Daoy (cell line): ENCODE measurements around a stretch of chr2.

DNA sequence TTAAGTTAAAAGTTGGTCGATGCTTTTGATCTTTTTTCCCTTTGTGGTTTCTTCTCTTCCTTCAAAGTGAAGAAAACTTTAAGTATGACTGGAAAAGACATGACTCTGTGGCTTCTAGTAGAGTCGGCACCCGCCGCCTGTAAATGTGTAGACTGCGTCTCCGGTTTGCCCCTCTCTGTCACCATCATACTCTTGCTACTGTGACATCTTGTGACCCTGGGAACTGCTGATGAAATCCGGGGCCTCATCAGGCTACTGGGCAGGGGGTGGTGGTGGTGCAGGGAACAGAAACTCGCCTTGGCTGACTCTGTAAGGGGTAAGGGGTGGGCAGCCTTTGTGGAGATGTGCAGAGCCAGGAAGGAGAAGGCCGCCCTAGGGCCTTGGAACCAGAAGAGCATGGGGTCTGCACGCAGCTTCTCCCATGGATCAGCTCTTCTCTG lies 21.2 kb downstream of the INPP5D start:
- RAMPAGE, long total RNA: no peak

DNA sequence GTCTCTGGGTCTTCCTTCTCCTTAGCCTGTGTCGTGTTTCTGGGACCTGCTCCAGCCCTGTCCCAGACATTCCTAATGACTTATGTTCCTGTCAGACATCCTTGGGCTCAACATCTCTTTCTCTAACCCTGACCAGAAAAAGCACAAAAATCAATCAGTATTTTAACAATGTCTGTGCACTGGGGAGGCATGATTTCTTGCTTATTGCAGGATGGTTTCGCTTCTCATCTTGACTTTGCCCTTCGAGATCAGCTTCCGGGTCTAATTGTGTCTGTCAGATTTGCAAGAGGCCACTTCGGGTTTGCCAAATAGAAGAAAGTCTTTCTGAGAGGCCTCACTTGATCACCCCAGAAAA lies 26.7 kb downstream of the INPP5D start:
- RAMPAGE, long total RNA: no peak

DNA sequence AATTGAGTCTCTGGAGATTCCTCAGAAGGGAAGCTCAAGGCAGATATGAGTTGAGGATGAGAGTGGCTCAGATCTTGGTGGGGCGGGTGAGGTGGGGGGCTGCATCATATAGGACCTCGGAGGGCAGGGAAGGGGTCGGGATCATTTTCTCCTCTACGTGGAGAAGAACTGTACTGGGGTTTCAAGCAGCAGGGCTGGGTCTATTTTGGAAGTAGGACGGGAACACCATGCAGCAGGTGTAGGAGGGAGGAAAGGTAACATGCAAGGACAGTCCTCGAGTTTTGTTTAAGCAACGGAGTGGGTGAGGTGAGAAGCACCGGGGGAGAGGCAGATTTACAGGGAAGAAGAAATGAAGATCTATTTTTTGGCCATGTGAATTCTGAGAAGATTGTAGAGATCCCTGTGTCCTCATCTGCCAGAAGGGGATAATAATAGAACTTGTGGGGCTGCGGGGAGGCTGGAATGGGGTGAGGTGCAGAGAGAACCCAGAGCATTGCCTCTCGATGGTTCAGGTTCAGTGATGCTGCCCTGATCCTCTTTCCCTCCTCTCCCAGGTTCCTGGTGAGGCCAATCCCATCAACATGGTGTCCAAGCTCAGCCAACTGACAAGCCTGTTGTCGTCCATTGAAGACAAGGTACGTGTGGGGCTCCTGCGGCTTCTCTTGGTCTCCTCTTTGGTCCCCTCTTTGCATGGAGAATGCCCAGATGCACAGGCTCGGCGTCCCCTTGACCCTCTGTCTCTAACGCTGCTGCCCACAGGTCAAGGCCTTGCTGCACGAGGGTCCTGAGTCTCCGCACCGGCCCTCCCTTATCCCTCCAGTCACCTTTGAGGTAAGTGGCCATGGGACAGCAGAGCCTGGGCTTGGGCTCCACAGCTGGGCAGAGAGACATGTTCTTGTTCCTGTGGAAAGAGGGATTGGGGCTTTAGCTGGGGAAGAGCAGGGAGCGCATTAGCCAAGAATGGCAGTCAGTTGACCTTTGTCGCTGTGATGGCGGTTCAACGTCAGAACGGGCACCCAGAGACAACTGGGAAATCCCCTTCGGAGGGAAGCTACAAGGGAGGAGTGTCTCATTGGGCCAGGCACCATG lies 85.8 kb downstream of the INPP5D start:
- RAMPAGE, long total RNA: no peak

GRCh38 chr2:233353192-233353986 lies 905 bp upstream of the DGKD start:
- RAMPAGE, long total RNA: no peak

DNA sequence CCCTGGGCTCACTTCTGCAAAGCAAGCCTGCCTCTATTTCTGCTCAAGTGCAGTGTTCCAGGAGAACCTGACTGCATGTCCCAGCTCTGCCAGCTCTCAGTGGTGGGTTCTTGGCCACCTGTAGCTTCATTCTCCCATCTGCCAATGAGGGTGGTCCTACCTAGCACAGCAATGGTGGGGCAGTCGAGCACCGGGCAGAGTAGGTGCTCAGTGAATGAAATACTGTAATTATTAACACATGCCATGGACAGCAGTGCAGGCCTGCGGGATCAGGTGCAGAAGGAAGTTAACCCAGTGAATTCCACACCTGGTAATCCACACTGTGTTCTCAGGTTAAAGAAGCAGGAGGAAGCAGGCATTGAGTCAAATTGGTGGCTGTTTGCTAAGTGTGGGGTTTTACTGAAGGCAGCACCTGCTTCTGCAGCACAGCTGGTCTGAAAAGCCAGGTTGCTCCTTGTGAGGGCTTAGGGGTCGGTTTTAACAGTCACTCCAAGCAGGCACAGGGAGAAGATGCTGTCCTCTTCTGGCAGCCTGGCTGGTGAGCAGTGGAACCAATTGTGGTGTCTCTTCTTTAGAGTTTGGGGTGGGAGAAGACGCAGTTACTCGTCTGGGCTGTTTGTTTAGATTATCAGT lies 54.3 kb downstream of the DGKD start:
- RAMPAGE, long total RNA: no peak

GRCh38 chr2:233419903-233420239 lies 65.6 kb downstream of the DGKD start:
- RAMPAGE, long total RNA: no peak

DNA sequence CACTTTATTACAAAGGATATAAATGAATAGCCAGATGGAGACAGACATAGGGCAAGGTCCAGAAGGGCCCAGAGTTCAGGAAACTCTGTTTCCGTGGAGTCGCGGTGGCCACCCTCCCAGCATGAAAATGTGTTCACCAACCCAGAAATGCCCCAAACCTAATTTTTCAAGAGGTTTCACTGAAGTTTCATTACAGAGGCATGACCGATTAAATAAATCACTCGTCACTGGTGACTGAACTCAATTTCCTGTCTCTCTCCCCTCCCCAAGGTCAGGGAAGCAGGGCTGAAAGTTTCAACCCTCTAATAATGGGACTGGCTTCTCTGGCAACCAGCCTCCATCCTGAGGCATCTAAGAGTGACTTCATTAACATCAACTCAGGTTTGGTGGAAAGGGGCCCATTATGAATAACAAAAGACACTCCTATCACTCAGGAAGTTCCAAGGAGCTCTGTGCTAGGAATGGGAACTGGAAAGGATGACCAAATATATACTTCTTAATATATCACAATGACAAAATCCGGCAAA lies 22.3 kb downstream of the USP40 start:
- RAMPAGE, long total RNA: no peak

- RAMPAGE, long total RNA: no peak
Observed at GRCh38 chr2:233832882-233833520, 21.3 kb downstream of the HJURP start.

DNA sequence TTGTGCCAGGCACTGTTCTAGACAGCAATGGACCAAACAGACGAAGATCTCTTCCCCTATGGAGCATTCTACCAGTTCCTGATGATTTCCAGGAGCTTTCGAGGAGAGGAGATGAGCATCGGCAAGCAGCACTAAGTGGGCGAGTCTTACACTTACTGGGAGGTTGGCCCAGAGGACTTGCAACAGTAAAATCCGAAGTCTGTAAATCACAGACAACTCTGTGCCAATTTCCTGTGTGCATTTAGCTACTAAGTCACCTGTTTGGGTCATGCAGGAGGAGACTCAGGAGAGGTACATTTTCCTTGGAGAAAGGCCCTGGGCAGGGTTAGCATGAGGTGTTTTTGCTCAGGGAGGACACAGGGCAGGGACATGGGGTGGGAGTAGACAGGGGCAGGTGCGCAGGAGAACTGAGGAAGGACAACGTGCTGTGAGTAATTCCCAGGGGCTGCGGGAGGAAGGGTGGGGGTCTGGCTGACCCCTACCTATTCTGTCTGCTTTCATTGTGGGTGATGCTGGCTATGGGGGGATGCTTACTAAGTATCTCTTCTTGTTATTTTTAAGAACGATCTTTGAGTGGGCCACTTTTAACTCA lies 59.0 kb downstream of the TRPM8 start:
- RAMPAGE, long total RNA: no peak

- RAMPAGE, long total RNA: no peak
Observed at GRCh38 chr2:234025335-234025944, 25.1 kb upstream of the SPP2 start.

DNA sequence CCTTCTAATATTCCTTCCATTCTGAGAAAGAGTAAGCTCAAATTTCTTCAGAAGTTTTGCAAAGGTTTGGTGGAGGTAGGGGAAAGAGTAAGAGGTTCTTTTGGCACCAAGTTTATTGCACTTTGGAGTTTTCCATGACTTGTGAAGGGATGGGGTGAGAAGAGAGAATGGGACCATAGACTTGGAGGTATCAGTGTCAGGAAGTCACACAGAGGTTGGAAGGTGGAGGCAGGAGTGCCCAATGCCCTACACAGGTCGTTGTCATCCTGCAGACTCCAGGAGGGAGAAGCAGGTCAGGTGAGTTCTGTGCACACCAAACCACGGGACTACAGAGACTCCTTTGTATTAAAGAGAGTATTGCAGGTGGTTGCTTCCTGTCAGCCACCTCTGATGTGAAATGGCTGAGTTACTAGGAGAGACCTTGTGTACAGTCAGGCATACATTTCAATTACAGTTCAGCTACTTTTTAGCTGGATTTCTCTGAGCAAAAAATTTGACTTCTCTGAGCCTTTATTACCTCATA lies 51.5 kb downstream of the SPP2 start:
- RAMPAGE, long total RNA: no peak

GRCh38 chr2:234164379-234165199 lies 114.1 kb downstream of the SPP2 start:
- RAMPAGE, long total RNA: no peak

GRCh38 chr2:234444162-234444579 lies 52.7 kb downstream of the ARL4C start:
- RAMPAGE, long total RNA: no peak

DNA sequence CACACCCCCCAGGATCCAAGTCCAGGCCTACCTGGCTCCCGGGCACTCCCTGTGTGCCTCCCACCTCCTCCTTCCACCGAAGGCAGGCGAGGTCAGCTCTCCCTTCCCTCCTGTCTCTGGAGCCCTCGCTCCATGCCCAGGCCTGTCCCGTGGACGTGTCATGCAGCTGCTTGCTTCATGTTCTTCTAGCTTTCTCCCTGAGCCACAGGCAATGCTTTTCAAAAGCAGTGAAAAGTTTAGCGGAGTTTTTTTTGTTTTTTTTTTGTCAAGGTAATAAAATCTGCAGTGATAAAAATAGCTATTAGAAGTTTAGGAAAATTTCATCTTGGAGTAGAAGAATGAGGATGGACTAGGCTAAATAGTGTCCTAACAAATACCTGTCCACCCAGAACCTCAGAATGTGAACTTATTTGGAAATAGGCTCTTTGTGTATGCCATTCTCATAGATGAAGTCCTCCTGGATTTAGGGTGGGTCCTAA lies 50.0 kb downstream of the ARL4C start:
- RAMPAGE, long total RNA: no peak

DNA sequence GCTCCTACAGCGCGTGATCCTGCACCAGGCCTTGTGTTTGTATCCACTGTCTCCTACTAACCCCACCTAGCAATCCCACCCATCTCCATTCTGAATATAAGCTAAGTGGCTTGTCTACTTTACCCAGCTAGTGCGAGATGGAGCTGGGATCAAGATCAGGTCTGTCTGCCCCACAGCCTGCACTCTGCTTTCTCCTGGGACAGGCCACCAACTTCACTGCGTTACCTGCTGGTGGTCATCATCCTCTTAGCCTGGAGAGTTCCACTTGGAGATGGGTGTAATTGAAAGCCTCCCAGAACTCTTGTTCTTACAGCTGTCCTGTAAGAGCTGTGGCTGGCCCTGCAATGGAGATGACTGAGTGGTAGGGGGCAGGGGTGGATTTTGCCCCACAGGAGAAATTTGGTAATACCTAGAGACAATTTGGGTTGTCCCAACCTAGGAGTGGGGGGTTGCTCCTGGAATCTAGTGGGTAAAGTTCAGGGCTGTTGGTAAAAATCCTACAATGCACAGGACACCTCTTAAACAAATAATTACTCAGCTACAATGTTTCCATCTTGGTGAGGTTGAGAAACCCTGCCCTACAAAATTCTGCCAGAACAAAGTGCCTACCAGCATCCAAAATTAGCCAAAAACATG lies 181.2 kb upstream of the SH3BP4 start:
- RAMPAGE, long total RNA: no peak

GRCh38 chr2:234994125-234995112 lies 42.6 kb downstream of the SH3BP4 start:
- RAMPAGE, long total RNA: no peak

- RAMPAGE, long total RNA: no peak
Observed at GRCh38 chr2:234999639-235000439, 48.0 kb downstream of the SH3BP4 start.

DNA sequence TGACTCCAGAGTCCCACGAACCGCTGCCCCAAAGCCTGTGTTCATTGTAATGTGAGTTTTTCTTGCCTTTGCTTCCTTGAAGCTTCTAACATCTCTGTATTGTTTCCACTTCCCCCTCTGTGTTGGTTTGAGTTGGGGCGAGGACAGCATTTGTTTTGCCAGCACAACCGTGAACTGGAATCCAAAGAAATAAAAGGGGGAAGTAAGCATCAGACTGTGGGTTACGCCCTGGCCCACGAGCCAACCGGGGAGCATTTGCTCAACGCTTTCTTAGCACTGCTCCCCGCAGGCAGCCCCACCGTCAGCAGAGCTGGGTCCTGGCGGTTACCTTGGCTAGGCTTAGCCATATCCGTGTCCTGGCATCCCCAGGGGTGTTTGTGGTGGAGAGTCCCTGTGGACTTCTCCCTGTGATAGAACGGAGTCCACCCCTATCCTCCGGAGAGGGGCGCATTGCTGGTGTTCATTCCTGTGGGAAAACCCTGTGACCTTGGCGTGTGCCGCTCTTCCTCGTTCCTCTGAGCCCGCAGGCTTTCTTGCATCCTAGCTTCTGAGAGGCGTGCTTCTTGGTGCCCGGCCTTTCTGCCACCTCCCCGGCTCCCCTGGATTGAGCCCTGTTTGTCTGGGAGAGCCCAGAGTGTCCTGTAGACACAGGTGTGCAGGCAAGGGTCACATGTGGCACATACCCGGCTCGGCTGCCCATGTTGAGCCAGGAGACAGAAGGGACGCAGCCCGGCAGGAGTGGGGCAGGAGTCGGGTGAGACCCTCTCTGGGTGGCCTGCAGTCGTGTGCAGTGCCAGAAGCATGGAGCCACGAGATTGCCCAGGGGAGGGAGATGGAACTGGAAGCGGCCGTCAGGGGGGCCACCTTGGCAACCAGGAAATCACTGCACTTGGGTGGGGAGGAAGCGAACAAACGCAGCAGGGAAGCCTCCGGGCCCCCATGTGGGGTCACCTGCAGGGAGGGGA lies 92.5 kb downstream of the SH3BP4 start:
- RAMPAGE, long total RNA: no peak

DNA sequence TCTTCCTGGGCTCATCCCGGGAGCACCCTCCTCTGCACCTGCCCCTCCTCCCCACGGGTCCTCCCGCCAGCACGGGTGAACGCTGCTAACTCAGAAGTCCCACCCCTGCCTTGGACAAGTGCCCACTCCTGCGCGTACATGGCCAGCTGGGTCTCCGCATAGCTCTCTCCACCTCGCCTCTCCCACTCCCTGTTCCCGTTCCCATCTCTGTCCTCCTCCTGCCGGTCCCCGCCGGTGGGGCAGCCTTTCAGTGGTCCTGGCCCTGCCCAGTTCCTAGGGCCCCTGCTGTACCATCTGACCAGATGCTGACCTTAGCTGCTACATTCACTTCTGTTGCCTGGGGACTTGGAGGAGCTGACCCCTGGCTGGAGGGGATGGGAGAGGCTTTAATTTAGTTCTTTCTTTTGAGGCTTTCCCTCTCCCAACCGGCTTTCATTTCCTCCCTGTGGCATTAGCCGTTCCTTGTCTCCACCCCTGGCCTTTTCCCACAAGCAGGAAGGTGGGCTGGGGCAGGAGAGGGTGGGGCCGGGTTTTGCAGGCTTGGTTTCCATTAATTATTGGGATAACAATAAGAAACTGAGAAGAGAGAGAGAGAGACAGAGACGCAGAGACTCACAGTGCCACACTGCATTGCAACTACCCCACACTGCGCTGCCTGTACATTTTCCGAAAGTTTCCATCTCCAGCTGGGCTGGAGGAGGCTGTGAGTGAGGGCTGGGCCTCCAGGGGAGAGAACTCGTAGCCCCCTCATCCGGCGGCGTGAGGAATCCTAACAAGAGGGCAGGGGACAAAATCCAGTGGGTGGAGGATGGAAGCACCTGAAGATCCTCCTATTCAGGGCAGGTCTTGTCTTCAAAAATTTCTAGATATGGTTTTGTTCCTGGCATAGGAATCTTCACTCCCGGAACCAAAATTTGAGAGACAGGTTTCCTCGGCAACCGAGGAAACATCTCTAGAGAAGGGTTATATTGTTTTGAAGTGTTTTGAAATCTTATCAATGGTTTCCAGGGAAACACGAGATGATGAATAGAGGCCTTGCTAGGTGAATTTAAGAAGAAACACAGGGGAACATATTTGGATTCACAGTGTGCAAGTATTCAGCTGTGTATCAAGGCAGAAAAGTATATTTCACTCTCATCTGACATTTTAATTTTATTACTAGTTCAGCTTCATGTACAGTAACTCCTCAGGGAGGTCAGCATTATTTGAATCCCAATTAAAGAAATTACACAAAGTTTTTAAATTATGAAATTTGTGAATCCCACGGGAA lies 136.5 kb downstream of the SH3BP4 start:
- RAMPAGE, long total RNA: no peak

- RAMPAGE, long total RNA: no peak
Observed at GRCh38 chr2:235449711-235450156, 44.1 kb upstream of the AGAP1 start.